Hair follicle dermal papilla cell (primary cell): Measurements from ENCODE around the genes CPEB2 and CD38.

- CAGE, long polyA plus RNA, result no peak
Measured at GRCh38 chr4:14897002-14897851, 105.1 kb upstream of the CPEB2 start.

DNA sequence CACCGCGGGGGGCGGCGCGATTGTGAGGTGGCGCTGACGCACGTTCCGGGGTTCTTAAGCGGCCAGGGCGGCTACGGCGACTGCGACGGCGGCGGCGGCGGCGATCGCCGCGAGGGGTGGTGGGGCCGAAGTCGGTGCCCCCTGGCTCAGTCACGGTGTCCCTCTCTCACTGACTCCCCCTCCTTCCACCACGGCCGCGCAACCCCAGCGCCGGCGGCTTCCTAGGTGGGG, at the start of gene CPEB2:
Gene CPEB2, plus strand, starts transcription at position 83 of the 231 bp plus-strand sequence.
- CAGE, long polyA plus RNA, result no peak

- CAGE, long polyA plus RNA, result no peak
Measured at GRCh38 chr4:15033882-15034773, 31.8 kb downstream of the CPEB2 start.

DNA sequence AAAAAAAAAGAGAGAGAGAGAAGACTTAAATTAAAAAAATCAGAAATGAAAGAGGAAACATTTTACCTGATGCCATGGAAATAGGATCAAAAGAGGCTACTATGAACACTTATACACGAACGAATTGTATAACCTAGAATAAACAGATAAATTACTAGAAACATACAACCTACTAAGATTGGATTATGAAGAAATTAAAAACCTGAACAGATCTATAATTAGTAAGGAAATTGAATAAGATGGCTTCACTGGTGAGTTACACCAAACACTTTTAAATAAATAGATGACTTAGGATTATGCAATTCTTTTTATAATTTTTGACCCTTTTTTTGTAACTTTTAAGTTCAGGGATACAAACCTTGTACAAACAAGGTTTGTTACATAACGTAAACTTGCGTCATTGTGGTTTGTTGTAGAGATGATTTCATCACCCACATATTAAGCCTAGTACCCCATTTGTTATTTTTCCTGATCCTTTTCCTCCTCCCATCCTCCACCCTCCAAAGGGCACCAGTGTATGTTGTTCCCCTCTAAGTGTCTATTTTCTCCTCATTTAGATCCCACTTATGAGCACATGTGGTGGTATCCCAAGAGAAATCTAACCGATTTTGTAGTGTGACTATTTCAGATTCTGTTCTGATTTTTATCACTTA, 75.6 kb downstream of the CPEB2 start:
- CAGE, long polyA plus RNA, result no peak

DNA sequence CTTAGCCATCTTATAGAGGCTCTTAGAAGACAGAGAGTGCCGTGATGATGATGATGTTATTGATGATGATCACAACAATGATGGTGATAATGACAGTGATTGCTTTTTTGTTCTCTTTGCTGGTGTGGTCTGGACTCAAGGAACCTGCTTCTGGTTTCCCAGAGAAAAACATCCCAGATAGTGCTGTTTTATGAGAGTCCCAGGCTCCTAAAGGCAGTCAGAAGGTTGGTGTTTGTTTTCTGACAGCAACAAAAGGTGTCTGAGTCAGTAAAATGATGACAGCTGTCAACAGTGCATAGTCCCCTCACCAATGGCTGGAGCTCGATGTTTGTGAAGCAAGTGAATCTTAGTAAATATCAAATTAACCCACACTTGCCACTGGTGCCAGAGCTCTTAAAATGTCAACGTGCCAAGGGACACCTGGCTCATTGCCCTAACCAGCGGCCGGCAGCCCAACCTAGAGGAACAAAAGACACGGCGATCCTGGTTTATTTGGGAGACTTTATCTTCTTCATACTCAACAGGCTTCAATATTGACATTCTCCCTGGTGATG, 143.3 kb downstream of the CPEB2 start:
- CAGE, long polyA plus RNA, result no peak

DNA sequence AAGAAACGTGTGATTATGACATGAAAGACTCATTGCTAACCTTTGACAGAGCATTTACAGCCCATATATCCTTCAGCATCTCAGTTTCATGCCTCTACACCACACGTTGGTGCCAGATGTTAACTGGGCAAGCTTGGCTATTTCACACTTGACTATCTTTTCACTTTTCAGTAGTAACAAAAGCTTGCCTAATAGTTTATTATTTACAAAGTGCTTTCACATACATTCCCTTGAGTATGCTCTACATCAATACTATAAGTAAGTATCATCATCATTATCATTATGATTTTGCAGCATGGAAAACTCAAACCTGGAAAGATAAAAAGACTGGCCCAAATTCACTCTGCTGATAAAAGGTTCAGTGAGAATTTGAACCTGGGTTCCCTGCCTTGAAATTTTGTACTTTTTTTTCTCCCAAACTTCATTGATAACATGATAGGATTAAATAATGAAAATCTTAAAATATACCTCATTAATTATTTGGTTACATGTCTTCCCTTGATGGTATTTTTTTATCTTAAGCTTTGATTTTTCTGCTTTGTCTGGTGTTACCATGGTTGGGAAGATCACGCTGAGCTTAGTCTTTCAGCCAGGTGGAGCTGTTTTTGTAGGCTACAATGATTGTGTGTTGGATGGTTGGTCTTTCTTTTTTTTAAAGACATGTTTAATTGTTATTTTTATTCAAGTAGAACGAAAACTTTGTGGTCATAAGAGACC, 65.0 kb upstream of the C1QTNF7 start:
- CAGE, long polyA plus RNA, result no peak

DNA sequence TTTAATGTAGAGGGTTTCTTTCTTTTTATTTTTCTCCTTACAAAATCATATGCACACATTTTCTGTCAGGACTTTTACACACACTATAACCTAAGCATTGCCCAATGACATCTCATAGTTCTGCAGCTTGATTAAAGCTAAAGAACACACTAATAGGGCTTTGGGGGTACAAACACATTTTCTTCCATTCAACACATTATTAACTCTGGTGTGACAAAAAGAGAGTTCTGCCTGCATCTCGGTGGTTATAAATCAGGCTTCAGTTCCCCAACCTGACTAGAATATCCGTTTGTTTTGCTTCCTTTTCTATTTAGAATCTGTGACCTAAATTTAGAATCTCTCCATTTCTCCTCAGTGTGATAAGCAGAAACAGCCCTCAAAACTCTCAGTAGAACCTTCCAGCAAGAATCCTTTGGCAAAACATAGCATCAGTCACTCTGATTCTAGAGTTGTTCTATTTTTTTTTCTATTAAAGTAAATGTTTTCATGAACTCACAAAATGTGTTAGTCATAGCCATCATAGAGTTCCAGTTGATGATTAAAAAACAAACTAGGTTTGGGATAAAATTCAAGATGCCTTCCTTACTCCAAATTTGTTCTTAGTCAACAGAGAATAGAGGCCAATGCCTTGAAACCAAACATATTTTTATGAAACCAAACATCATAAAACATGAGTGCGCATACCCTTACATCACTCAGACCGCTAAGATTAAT, 13.3 kb upstream of the C1QTNF7 start:
- CAGE, long polyA plus RNA, result no peak

- CAGE, long polyA plus RNA, result no peak
Measured at GRCh38 chr4:15551969-15553178, 82.7 kb downstream of the CC2D2A start.

GRCh38 chr4:15654608-15655193, 456 bp downstream of the FBXL5 start:
- CAGE, long polyA plus RNA, result no peak

DNA sequence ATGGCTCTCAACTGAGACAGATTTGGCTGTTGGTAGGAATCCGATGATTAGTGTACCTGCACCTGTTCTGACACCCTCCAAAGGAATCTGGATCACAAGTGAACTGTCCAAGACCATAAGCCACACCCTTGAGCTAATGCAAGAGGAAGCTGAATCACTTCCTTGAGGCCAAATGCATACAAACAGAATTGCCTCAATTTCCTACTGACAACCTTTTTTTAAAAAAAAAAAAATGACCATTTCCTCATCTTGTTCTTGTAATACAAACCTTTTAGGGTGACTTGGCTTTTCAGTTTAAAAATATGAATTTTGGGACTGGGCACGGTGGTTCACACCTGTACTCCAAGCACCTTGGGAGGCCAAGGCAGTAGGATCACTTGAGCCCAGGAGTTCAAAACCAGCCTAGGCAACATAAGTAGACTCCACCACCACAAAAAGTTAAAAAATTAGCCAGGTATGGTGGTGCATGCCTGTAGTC, 10.7 kb upstream of the FBXL5 start:
- CAGE, long polyA plus RNA, result no peak

DNA sequence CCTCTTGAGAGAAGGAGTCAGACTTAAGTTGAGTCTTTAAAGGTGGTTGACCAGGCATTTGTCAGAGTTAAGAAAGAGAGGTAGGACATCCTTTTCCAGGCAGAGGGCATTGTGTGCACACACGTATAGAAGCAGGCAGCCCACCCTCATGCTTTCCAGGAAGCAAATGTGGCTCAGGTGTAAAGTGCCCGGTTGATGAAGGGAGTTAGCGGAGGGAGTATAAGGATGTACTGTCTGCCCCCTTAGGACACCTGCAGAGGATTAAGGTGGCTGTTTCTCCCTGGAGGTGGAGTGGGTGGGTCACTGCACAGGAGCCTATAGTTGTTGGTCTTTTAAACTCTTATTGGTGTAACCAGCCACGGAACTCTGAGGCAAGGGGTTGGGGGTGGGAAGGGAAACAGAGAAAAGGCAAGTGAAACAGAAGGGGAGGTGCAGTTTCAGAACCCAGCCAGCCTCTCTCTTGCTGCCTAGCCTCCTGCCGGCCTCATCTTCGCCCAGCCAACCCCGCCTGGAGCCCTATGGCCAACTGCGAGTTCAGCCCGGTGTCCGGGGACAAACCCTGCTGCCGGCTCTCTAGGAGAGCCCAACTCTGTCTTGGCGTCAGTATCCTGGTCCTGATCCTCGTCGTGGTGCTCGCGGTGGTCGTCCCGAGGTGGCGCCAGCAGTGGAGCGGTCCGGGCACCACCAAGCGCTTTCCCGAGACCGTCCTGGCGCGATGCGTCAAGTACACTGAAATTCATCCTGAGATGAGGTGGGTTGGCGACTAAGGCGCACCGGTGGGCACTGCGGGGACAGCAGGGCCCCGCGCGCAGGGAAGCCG, at the start of gene CD38:
Gene CD38, plus strand, starts transcription at position 432 of the 820 bp plus-strand sequence.
- CAGE, long polyA plus RNA, result no peak

GRCh38 chr4:15778717-15779362, 712 bp downstream of the CD38 start:
- CAGE, long polyA plus RNA, result no peak

DNA sequence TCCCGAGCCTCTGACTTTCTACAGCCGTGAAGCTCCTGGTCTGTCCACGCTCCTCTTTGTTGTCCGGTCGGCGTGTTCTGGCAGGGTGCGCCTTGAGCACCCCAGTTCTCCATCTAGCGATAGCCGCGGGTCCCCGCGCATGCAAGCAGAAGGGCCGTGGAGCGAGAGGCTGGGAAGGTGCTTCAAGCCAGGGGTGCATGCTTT, 1.1 kb downstream of the PROM1 start:
- CAGE, long polyA plus RNA, result no peak

GRCh38 chr4:16084323-16084776, 527 bp upstream of the PROM1 start:
- CAGE, long polyA plus RNA, result no peak

DNA sequence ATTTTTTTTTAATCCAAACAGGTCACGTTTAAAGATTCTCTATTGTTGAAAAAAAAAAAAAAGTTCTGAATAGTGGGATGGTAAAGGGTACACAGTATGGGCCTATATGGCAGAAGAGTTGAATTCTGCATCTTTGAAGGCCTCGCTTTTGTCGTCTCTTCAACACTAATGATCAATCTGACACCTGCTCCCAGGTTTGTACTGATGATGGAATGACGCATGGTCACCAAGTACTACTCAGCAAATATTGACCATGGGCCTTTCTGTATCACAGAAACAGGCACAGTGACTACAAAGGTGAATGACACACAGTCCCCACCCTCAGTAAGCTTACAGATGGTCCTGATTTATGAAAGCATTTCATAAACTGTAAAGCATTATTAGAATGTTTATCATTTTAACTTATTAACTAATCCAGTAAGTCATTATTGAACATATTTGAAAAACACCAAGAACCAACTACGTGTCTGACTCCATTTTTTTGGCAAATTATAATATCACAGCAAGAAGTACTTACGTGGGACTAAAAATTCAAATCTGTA, 152.5 kb downstream of the LDB2 start:
- CAGE, long polyA plus RNA, result no peak

GRCh38 chr4:16771484-16772040, 126.9 kb downstream of the LDB2 start:
- CAGE, long polyA plus RNA, result no peak

DNA sequence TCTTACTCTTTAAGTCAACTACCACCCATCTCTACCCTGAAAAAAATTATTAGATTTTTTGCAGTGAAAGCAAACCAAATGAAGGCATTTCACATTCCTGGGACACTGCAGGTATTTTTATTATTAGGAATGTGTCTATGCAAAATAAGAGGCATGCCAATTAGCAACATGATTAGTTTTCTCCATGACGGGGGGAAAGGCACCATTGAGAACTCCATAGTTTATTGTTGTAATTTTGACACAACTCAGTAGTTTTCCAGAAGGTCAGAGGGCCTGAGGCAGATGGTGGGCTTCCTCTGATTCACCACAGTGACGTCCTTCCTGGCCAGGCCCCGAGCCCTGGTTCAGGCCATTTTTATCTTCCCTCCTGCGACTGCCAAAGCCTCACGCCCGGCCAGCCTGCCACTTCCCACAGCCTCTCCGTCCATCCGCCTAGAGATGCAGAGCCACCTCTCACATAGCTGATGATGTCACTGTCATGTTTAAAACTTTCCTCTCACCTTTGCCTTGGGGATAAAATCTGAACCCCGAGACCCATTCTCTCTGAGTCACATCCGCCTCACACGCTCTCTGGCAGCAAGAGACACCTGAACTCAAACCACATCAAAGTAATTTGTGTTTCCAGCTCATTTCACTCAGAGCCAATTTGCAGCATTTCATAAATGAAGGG, 175.5 kb downstream of the QDPR start:
- CAGE, long polyA plus RNA, result no peak

DNA sequence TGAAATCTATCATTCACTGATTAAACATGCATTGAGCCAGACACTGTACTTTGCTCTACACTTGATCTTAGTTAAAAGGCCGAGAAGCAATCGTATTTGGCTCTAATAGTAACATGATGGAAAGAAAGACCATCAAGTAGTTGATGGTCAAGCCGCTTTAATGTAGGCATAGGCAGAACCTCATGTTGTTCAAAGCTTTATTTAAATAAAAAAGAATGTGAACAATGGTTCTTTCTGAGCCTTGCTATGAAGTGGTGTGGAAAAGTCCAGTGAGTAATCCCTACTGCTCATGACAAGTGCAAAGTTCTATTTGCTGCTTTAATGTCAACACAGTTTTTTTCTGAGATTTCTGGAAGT, 18.0 kb upstream of the LAP3 start:
- CAGE, long polyA plus RNA, result no peak

DNA sequence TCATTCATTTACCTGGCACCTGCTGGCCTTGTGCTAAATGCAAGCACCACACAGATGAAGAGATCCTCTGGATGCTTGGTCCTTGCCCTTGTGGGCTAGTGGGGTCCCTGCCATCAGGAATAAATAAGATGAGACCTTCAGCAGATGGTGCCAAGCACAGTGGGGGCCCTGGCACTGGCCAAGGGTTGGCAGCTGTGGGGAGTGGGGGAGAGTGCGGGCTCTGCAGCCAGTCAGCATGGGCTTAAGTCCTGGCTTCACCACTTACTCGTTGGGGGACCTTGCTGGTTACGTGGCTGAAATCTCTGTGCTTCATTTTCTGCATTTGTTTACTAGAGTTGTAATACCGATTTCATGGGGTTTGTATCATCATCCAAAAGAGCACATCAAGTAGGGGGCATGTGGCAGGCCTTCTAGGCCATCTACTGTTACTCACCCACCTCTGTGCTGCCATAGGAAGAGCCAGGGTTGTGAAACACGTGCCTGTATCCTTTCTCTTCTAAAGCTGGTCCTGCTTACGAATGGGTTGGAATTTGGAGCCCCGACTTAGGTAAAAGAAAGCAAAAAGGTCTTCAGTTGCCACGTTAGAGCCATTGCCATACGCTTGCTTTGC, 7.1 kb downstream of the LAP3 start:
- CAGE, long polyA plus RNA, result no peak

GRCh38 chr4:17595524-17596005, 18.6 kb downstream of the LAP3 start:
- CAGE, long polyA plus RNA, result no peak